BJ (cell line): ENCODE results near the genes PCNA and FERMT1.

DNA sequence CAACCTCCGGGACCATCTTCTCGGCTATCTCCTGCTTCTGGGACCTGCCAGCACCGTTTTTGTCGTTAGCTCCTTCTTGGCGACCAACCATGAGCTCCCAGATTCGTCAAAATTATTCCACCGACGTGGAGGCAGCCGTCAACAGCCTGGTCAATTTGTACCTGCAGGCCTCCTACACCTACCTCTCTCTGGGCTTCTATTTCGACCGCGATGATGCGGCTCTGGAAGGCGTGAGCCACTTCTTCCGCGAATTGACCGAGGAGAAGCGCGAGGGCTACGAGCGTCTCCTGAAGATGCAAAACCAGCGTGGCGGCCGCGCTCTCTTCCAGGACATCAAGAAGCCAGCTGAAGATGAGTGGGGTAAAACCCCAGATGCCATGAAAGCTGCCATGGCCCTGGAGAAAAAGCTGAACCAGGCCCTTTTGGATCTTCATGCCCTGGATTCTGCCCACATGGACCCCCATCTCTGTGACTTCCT is 8.5 kb upstream of the RNF24 start:
- CAGE, long polyA plus RNA, result no peak
- RRBS, result no CpG with 5 or more reads among the region's 25 CpGs

GRCh38 chr20:4037945-4038609 is 22.7 kb upstream of the RNF24 start:
- CAGE, long polyA plus RNA, result no peak
- RRBS, result no CpG with 5 or more reads among the region's 8 CpGs

DNA sequence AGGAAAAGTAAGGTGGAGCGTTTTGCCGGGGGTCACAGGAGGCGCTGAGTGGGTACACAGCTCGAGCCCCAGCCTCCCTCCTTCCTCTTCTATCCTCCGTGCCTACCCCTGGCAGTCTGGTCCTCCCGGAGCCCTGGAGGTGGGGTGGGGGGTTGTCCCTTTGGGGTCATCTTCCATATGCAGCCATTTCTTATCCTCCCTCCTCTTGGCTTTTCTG is 34.5 kb downstream of the SMOX start:
- CAGE, long polyA plus RNA, result no peak
- RRBS, result 97% methylated on average over 2 of the region's 6 CpGs

DNA sequence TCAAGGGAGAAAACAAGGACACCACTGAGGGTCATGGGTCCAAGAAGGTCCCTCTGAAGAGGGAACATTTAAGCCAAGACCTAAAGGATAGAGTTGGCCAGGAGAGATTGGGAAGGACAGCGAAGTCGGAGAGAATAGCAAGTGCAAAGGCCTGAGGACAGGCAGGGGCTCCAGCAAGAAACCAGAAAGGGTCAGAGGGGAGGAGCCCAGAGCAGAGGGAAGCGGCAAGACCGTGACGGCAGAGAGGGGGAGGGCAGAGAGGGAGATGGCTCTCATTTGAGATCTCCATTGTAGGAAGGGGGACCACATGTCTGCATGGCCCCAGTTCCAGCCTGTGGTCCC is 2.8 kb downstream of the ADRA1D start:
- CAGE, long polyA plus RNA, result no peak
- RRBS, result no CpG with 5 or more reads among the region's 5 CpGs

GRCh38 chr20:4512782-4513414 is 173.4 kb upstream of the PRNP start:
- CAGE, long polyA plus RNA, result no peak
- RRBS, result no CpG with 5 or more reads among the region's 4 CpGs

DNA sequence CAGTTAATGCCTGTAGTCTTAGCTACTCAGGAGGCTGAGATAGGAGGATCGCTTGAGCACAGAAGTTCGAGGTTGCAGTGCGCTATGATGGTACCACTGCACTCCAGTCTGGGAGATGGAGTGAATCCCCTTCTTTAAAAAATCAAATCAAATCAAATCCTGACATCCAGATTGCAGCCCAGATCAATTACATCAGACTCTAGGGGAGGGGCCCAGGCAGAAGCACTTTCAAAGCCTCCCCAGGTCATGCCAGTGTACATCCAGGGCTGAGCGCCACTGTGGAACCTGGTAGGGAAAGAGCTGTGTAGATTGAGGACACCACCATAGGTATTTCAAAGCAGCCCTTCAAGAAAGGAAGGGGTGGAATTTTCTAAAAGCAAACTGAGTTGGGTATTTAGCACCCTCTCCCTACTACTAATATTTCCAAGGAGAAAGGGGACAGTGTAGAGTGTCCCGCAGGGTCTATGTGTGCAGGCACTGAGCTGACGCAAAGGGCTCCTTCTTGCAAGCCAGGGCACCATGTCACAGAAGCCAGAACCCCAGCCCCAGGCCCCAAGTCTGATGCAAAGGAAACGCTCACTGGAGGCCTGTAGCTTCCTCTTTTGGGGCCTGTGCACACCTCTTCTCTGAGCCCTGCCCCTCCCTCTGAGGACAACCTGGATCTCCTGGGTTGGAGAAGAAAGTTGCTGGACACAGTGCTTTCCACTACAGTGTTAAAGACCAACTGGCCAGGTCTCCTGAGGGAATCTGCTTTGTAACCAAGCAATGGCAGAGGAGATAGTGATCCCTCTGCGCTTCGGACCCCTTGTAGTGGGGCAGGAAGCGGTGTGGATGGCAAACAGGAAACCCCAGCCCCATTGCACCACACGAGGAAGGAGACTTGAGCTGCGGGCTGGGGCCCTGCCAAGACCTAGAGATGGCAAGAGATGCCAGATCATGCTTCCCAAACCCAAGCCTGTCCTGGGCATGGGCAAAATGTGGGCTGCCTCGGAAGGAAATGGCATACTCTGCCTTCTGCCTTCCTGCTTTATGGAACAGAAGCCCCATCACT is 11.9 kb downstream of the RASSF2 start:
- CAGE, long polyA plus RNA, result no peak
- RRBS, result no CpG with 5 or more reads among the region's 13 CpGs

- CAGE, long polyA plus RNA, result no peak
- RRBS, result no CpG with 5 or more reads among the region's 13 CpGs
Observed at GRCh38 chr20:4828815-4829372, 5.5 kb upstream of the RASSF2 start.

DNA sequence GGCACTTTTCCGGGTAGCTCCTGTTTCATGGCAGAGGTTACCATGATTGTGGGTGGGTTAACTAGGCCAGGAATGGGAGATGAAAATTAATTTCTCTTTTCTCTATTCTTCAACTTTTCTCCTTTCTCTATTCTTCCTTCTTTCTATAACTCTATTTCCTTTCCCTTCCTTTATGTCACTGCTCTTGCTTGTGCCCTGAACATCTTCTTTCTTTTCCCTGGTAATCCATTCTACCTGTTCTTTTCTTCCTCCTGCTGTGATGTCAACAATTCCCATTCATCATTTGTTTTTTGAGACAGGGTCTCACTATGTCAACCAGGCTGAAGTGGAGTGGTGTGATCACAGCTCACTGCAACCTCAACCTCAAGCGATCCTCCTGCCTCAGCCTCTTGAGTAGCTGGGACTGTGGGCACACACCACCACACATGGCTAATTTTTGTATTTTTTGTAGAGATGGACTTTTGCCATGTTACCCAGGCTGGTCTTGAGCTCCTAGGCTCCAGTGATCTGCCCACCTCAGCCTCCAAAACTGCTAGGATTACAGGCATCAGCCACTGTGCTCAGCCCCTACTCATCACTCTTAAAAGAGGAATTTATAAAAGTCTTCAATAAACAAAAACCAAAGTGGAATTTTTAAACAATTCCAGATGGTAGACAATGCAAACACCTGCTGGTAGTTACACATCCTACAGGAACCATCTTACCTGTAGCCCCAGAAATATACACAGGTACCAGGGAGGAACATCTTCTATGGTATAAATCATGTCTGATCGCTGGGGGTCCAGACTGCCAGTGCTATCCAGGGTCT is 78.5 kb upstream of the RASSF2 start:
- CAGE, long polyA plus RNA, result no peak
- RRBS, result no CpG with 5 or more reads among the region's 3 CpGs

- CAGE, long polyA plus RNA, result no peak
- RRBS, result no CpG with 5 or more reads among the region's 6 CpGs
Observed at GRCh38 chr20:5081369-5081920, 31.4 kb downstream of the TMEM230 start.

GRCh38 chr20:5119085-5120051 is at the start of gene PCNA:
TSS of gene PCNA (minus strand) at chr20:5119958.
- CAGE, long polyA plus RNA, result start-site peak on the minus strand at chr20:5119927-5119958, 224 and 196 reads in 2 replicates
- RRBS, result no CpG with 5 or more reads among the region's 80 CpGs

- CAGE, long polyA plus RNA, result no peak
- RRBS, result under 1% methylated on average over 4 of the region's 26 CpGs
Observed at GRCh38 chr20:5120052-5120568, 352 bp upstream of the PCNA start.

- CAGE, long polyA plus RNA, result no peak
- RRBS, result no CpG with 5 or more reads among the region's 17 CpGs
Observed at GRCh38 chr20:5127411-5128191, 793 bp downstream of the CDS2 start.

DNA sequence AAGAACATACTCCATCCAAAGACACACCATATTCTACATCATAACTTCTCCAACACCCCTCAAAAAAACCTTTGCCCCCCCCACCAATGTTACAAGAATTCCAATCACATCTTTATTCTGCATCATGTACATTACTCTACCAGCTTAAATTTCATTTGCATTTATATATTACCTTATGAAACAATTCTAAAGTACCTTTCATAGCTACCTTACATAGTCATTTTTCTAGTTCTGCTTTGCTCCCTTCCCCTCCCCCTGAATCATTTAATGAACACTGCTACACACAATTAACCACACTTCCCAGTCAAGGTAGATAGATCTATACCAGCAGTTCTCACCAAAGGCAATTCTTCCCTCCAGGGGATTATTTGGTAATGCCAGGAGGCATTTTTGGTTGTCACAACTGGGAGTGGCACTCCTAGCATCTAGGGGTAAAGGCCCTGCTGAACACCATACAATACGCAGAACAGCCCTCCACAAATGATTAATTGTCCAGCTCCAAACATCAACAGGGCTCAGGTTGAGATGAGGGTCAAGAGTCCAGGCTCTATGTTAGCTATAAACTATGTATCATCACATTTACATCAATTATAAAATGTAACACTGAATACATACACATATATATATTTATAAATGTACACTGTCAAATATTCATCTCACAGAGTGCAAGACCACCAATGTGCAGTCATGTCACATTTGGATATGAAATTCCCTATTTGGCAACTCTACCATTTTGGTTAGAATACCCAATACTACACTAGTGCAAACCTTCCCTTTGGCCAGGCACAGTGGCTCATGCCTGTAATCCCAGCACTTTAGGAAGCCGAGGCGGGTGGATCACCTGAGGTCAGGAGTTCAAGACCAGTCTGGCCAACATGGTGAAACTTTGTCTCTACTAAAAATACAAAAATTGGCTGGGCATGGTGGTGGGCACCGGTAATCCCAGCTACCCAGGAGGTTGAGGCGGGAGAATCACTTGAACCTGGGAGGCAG is 4.3 kb downstream of the GPCPD1 start:
- CAGE, long polyA plus RNA, result no peak
- RRBS, result no CpG with 5 or more reads among the region's 5 CpGs

GRCh38 chr20:5886718-5887213 is 24.5 kb upstream of the CHGB start:
- CAGE, long polyA plus RNA, result no peak
- RRBS, result no CpG with 5 or more reads among the region's 5 CpGs

DNA sequence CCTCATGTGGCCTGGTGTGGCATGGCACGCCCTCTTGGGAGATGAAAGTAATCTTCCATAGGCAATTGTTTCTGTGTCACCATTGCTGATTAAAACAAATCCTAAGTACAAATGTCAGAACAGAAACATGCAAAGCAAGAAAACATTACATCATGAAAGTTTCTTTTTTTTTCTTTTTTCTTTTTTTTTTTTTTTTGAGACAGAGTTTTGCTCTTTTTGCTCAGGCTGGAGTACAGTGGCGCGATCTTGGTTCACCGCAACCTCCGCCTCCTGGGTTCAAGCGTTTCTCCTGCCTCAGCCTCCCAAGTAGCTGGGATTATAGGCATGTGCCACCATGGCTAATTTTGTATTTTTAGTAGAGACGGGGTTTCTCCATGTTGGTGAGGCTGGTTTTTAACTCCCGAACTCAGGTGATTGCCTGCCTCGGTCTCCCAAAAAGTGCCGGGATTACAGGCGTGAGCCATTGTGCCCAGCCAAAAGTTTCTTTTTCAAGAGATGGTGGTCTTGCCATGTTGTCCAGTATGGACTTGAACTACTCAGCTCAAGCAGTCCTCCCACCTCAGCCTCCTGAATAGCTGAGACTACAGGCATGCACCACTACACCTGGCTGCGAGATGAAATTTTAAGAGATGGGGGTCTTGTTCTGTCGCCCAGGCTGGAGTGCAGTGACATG is 8.8 kb upstream of the CRLS1 start:
- CAGE, long polyA plus RNA, result no peak
- RRBS, result no CpG with 5 or more reads among the region's 13 CpGs

- CAGE, long polyA plus RNA, result no peak
- RRBS, result no CpG with 5 or more reads among the region's 5 CpGs
Observed at GRCh38 chr20:6008121-6008821, 2.3 kb downstream of the CRLS1 start.

- CAGE, long polyA plus RNA, result no peak
- RRBS, result no CpG with 5 or more reads among the region's 5 CpGs
Observed at GRCh38 chr20:6037177-6037894, 16.5 kb downstream of the LRRN4 start.

DNA sequence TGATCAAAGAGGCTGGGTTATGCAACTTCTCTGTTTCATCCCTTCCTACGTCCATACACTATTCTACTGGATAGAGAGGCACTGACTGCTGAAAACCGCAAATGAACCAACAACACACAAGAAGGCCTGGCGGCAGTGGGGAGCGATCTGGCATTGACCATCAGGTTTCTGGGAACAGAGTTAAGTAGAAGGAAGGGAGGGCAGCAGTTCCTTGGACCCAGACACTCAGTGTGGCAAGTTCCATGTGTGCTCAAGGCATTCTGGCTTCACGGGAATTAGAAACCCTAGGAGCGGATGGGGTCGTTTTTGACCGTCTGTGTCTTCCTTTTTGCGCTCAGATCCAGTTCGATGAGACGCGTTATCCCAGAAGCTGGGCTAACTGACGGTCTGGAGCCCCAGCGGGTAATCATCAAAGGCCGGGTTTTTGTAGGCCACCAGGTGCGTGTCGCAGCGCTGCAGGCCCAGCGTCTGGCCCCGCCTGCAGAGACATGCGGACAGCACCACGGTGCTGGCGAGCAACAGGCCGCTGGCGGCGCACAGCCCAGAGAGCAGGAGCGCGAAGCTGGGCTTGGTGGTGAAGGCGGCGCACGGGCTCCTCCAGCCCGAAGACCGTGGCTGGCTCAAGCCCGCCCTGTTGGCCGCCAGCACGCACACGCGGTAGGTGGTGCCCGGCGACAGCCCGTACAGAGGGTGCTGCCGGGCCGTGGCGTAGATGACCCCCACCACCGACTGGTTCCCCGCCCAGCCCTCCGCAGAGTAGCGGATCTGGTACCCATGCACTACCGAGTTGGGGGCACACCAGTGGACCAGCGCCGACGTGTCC is 13.0 kb downstream of the LRRN4 start:
- CAGE, long polyA plus RNA, result no peak
- RRBS, result no CpG with 5 or more reads among the region's 52 CpGs

- CAGE, long polyA plus RNA, result no peak
- RRBS, result 2% methylated on average over 34 of the region's 69 CpGs
Observed at GRCh38 chr20:6122728-6123863, at the start of gene FERMT1. TSS of gene FERMT1 (minus strand) at chr20:6123030.

- CAGE, long polyA plus RNA, result no peak
- RRBS, result no CpG with 5 or more reads among the region's 5 CpGs
Observed at GRCh38 chr20:7585376-7585836, 354.9 kb downstream of the HAO1 start.